Trachea (tissue), 1 donor: ENCODE measurements around a stretch of chr3.

GRCh38 chr3:17572194-17572903 is 170.1 kb downstream of the TBC1D5 start:
- PRO-cap = no peak

DNA sequence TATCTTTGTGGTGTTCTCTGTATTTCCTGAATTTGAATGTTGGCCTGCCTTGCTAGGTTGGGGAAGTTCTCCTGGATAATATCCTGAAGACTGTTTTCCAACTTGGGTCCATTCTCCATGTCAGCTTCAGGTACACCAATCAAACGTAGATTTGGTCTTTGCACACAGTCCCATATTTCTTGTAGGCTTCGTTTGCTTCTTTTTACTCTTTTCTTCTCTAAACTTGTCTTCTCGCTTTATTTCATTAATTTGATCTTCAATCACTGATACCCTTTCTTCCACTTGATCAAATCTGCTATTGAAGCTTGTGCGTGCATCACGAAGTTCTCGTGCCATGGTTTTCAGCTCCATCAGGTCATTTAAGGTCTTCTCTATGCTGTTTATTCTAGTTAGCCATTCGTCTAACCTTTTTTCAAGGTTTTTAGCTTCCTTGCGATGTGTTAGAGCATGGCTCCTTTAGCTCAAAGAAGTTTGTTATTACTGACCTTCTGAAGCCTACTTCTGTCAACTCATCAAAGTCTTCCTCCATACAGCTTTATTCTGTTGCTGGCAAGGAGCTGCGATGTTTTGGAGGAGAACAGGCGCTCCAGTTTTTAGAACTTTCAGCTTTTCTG is 124.9 kb downstream of the TBC1D5 start:
- PRO-cap = no peak

DNA sequence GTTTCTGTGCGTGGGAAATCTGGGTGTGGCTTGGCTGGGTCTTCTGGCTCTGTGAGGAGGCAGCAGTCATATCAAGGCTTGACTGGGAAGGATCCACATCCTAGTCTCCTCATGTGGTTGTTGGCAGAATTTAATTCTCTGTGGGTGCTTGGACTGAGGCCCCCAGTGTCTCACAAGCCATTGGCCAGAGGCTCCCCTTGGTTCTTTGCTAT is 102.7 kb upstream of the TBC1D5 start:
- PRO-cap = no peak

- PRO-cap = no peak
These were observed 13.4 kb upstream of the SATB1 start for GRCh38 chr3:18438479-18439035.

GRCh38 chr3:18445456-18445999 is 20.4 kb upstream of the SATB1 start:
- PRO-cap = no peak

GRCh38 chr3:18516012-18516674 is 91.0 kb upstream of the SATB1 start:
- PRO-cap = no peak

- PRO-cap = no peak
These were observed 2.0 kb downstream of the RAB5A start for GRCh38 chr3:19948725-19949411.

- PRO-cap = no peak
These were observed 332.0 kb downstream of the ZNF385D start for GRCh38 chr3:21419016-21419432.

GRCh38 chr3:21645497-21646042 is 105.4 kb downstream of the ZNF385D start:
- PRO-cap = no peak

GRCh38 chr3:21795209-21795740 is 44.3 kb upstream of the ZNF385D start:
- PRO-cap = no peak

DNA sequence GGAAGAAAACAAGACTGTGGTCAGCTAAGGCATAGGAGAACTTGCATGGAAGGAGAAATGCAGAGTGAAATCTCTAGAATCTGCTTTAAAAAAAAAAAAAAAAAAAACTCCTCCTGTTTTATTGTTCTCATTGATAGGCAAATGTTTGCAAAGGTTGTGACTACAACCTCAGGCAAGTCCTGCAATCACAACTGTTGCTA is 211.7 kb upstream of the UBE2E2 start:
- PRO-cap = no peak

DNA sequence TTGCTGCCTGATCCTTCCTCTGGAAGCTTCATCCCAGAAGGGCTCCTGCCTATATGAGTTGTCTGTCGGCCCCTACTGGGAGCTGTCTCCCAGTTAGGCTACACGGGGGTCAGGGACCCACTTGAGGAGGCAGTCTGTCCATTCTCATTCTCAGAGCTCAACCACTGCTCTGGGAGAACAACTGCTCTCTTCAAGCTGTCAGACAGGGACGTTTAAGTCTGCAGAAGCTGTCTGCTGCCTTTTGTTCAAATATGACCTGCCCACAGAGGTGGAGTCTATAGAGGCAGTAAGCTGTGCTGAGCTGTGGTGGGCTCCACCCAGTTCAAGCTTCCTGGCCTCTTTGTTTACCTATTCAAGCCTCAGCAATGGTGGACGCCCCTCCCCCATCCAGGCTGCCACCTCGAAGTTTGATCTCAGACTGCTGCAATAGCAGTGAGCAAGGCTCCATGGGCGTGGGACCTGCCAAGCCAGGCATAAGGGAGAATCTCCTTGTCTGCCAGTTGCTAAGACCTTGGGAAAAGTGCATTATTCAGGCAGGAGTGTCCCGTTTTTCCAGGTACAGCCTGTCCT is 167.3 kb upstream of the UBE2E2 start:
- PRO-cap = no peak

DNA sequence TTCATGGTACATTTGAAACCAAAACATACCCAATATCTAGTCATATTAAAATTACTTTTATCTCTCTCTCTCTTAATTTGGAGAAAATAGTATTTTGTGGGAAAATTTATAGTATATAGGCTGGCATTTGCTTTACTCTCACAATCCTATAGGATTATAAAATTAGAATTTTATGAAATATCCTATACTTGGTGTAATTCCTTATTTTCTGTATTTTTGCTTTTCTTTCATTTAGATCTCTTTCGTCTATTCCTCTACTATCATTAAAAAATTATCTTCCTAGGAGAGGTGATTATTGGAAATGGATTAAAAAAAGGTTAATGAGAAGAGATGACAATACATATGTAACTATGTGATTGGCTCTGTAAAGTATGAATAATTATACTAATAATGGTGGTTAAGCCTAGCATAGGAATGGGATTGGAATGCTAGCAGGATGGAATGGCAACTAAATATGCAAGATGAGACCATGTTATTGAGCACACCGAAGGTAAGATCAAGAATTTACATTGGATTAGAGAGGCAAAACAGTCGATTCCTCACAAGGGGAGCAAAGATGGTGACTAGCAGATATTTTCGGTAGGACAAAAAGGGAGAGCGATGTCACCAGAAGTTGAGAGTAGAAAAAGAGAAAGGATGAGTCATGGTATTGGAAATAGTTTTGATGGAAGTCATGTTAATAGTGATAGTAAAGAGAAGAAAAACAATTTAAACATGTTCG is 54.7 kb downstream of the UBE2E2 start:
- PRO-cap = no peak

GRCh38 chr3:23943880-23944660 is 1.0 kb upstream of the NR1D2 start:
- PRO-cap = no peak

GRCh38 chr3:23958656-23959495 is 13.8 kb downstream of the NR1D2 start:
- PRO-cap = no peak

- PRO-cap = no peak
These were observed 22.7 kb downstream of the NR1D2 start for GRCh38 chr3:23967662-23968373.

GRCh38 chr3:24244505-24245004 is 250.1 kb downstream of the THRB start:
- PRO-cap = no peak

GRCh38 chr3:24478358-24479055 is 16.1 kb downstream of the THRB start:
- PRO-cap = no peak

DNA sequence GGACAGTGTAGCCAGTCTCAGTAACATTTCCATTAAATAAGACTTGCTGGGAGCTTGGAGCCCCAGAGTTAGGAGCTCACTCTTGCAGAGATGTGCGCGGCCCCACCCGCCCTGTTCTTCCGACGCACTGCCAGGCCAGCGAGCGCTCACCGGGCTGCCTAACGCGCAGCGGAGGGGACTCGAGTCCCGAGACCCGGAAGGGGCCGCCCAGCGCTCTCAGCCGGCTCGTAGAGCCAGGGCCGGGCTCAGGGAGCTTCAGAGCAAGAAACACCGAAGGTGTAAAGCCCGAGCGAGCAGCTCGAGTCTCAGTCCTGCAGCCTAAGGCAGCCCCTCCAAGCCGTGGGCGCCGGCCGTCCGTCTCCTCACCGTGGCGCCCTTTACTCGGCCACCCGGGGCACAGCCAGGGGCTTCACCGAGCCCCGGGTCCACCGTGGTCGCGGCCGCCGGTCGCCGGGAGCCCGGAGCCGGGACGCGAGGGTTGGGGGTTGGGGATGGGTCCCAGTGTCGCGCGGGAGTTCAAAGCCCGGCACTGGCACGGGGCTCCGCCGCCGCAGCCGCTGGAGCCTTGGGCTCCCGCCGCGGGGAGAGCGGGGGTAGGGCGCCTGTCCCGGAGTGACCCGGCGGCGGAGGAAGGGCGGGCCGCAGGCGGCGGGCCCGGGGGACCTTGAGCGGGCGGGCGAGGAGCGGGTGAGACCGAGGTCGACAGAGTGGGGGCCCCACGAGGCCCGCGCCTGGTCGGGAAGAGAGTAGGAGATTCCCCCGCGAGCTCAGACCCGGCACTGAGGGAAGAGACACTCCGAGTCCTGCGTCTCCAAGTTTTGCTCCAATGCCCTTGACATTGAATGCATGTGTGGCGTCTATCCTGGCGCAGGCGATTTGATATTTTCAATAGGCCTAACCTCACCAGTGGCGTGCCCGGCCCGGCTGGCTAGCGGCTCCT is 26.9 kb upstream of the THRB start:
- PRO-cap = no peak

- PRO-cap = no peak
These were observed 315.8 kb upstream of the THRB start for GRCh38 chr3:24810301-24810998.